AG08470 (cell line): Measurements from ENCODE around the genes LASP1 and STARD3.

- RRBS = no CpG with 5 or more reads among the region's 3 CpGs
Measured at GRCh38 chr17:38771617-38771816, 19.0 kb downstream of the PSMB3 start.

- RRBS = no CpG with 5 or more reads among the region's 35 CpGs
Measured at GRCh38 chr17:38799834-38800364, 543 bp upstream of the PIP4K2B start.

GRCh38 chr17:38869740-38870292 is at the start of gene LASP1:
Gene LASP1, plus strand, starts transcription at chr17:38870058.
- RRBS = 1% methylated on average over 26 of the region's 62 CpGs

- RRBS = no CpG with 5 or more reads among the region's 3 CpGs
Measured at GRCh38 chr17:38883756-38883989, 13.8 kb downstream of the LASP1 start.

- RRBS = no CpG with 5 or more reads among the region's 17 CpGs
Measured at GRCh38 chr17:38898608-38899639, 29.1 kb downstream of the LASP1 start.

GRCh38 chr17:38908583-38909209 is 38.8 kb downstream of the LASP1 start:
- RRBS = no CpG with 5 or more reads among the region's 11 CpGs

- RRBS = 69% methylated on average over 4 of the region's 9 CpGs
Measured at GRCh38 chr17:38921896-38922322, 45.3 kb downstream of the FBXO47 start.

- RRBS = 10% methylated on average over 11 of the region's 65 CpGs
Measured at GRCh38 chr17:39164558-39165725, 1.0 kb downstream of the ARL5C start.

DNA sequence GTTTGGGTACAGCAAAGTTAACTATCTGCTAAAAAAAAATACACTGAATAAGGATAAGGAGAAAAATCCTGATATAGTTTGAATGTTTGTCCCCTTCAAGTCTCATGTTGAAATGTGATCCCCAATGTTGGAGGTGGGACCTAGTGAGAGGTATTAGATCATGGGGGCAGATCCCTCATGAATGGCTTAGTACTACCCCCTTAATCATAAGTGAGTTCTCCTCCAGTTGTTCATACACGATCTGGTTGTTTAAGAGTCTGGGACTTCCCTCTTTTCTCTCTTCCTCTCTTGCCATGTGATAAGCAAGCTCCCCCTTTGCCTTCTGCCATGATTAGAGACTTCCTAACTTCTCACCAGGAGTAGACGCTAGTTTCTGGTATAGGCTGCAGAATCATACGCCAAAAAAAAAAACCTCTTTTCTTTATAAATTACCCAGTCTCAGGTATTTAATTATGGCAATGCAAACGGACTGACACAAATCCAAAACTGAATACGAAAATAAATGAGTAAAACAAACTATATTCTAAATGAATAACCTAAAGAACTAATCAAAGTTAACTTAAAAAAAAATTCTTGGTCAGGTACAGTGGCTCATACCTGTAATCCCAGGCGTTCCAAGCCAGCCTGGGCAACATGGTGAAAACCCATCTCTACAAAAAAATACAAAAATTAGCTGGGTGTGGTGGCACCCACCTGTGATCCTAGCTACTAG is 75.5 kb downstream of the FBXL20 start:
- RRBS = no CpG with 5 or more reads among the region's 6 CpGs

- RRBS = 2% methylated on average over 6 of the region's 38 CpGs
Measured at GRCh38 chr17:39461615-39462257, 450 bp downstream of the CDK12 start.

DNA sequence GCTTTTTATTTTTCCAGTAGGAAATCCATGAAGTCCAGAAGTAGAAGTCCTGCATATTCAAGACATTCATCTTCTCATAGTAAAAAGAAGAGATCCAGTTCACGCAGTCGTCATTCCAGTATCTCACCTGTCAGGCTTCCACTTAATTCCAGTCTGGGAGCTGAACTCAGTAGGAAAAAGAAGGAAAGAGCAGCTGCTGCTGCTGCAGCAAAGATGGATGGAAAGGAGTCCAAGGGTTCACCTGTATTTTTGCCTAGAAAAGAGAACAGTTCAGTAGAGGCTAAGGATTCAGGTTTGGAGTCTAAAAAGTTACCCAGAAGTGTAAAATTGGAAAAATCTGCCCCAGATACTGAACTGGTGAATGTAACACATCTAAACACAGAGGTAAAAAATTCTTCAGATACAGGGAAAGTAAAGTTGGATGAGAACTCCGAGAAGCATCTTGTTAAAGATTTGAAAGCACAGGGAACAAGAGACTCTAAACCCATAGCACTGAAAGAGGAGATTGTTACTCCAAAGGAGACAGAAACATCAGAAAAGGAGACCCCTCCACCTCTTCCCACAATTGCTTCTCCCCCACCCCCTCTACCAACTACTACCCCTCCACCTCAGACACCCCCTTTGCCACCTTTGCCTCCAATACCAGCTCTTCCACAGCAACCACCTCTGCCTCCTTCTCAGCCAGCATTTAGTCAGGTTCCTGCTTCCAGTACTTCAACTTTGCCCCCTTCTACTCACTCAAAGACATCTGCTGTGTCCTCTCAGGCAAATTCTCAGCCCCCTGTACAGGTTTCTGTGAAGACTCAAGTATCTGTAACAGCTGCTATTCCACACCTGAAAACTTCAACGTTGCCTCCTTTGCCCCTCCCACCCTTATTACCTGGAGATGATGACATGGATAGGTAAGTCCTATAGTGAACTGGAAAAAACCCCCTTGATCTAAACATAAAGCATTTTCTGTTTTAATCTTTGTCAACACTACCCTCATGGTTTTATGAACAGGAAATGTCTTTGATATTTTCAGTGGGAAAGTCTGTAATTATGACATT is 9.9 kb downstream of the CDK12 start:
- RRBS = no CpG with 5 or more reads among the region's 4 CpGs

GRCh38 chr17:39525660-39526541 is 64.6 kb downstream of the CDK12 start:
- RRBS = no CpG with 5 or more reads among the region's 7 CpGs

GRCh38 chr17:39627042-39627876 is 507 bp downstream of the PPP1R1B start:
- RRBS = 12% methylated on average over 29 of the region's 80 CpGs

- RRBS = no CpG with 5 or more reads among the region's 9 CpGs
Measured at GRCh38 chr17:39628974-39629836, 2.5 kb downstream of the PPP1R1B start.

GRCh38 chr17:39631273-39631791 is 4.6 kb downstream of the PPP1R1B start:
- RRBS = 10% methylated on average over 4 of the region's 7 CpGs

DNA sequence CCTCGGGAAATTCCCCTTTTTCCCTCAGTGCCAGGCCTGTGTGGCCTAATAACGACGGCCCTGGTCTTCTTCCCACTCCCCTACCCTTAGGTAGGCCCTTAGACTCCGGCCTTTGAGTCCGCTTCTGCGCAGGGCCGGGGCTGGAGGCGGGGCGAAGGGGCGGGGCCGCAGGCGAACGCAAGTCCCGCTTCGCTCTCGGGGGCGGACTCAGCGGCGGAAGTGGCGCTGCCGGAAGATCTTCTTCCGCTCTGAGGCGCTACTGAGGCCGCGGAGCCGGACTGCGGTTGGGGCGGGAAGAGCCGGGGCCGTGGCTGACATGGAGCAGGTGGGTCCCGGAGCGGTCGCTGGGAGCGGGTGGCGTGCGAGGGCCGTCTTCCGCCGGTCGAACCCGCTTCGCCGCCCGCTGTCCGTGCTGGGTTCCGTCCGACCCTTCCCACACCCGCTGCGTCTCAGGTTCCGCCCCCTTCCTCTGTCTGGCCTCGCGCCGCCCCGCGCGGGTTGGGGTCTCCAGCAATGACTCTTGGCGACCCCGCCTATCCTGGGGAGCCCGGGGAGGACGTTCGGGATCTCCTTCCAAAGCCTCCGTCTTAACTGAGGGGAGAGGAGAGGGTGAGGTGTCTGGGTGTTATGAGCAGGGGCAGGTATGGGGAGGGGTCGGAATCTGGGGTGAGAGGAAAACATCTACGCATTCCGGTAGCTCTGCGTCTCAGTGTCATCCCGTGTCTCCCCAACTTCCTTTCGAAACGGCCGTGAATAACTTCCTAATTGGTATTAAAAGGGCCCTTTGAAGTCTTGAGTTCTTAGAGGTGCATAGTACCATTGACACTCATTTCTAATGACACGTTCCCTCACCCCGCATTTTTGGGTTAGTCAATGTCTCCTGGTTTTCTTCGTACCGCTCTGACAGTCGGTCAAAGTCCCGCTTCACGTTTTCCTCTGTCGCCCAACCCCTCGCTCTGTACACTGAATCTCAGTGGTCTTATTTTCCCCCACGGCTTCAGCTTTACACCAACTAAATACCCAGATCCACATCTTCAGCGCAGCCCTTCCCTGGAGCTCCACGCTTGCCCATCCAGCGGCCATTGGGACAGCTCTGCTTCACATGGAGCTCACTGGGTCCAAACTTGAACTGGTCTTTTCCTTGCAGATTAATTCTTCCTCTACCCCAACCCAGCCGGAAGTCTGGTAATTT is at the start of gene STARD3:
TSS of gene STARD3 (plus strand) at position 238 of the 1,192 bp plus-strand sequence.
- RRBS = under 1% methylated on average over 22 of the region's 84 CpGs

- RRBS = no CpG with 5 or more reads among the region's 6 CpGs
Measured at GRCh38 chr17:39639603-39640124, 2.7 kb downstream of the STARD3 start.

DNA sequence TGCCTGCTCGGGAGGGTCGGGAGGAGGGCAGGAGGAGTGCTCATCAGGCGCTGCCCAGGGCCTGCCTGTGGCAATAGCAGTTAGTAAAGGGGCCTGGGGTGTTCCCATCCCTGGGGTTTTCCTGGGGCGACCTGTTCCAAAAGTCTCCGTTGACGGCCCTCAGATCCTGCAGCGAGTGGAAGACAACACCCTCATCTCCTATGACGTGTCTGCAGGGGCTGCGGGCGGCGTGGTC is 4.6 kb upstream of the TCAP start:
- RRBS = no CpG with 5 or more reads among the region's 11 CpGs

- RRBS = 2% methylated on average over 16 of the region's 40 CpGs
Measured at GRCh38 chr17:39700352-39701003, 614 bp downstream of the ERBB2 start.

- RRBS = no CpG with 5 or more reads among the region's 9 CpGs
Measured at GRCh38 chr17:39707016-39707553, 7.2 kb downstream of the ERBB2 start.